ENCODE measurements around the gene CNTNAP5.

GRCh38 chr2:120687986-120688400 is 47.7 kb upstream of the GLI2 start:
- PRO-cap: no peak

GRCh38 chr2:120737493-120738399 is 2.1 kb downstream of the GLI2 start:
- PRO-cap: unidirectional peak, minus-strand start at chr2:120737661

- PRO-cap: no peak
Measured at GRCh38 chr2:120758130-120758811, 22.6 kb downstream of the GLI2 start.

DNA sequence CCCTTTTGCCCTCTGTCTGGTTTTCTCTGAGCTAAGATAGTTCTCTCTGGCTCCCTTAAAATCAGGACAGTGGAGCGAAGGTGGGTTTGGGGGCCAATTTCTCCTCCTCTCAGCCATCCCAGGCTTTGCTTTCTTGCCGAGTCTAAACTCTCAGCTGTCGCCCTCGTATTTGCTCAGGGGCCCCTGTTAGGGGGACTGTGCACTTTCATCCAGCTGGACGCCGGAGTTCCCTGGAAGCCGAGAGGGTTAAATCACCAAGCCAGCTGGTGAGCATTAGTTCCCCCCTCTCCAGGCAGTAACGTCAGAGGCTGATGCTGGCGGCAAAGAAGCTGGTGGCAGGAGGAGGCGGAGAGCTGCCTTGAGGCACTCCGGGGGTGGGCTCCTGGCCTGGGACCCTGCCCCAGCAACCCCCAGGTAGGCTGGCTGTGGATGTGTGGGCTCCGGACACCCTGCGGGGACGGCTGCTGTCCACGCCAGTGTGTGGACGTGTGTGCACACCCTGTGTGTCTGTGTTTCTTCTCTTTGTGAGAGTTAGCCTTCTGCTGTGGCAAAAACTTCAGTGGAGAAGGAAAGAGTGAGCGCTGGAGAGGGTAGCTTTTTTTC is 84.6 kb downstream of the GLI2 start:
- PRO-cap: unidirectional peak, plus-strand start at position 304 of the sequence

DNA sequence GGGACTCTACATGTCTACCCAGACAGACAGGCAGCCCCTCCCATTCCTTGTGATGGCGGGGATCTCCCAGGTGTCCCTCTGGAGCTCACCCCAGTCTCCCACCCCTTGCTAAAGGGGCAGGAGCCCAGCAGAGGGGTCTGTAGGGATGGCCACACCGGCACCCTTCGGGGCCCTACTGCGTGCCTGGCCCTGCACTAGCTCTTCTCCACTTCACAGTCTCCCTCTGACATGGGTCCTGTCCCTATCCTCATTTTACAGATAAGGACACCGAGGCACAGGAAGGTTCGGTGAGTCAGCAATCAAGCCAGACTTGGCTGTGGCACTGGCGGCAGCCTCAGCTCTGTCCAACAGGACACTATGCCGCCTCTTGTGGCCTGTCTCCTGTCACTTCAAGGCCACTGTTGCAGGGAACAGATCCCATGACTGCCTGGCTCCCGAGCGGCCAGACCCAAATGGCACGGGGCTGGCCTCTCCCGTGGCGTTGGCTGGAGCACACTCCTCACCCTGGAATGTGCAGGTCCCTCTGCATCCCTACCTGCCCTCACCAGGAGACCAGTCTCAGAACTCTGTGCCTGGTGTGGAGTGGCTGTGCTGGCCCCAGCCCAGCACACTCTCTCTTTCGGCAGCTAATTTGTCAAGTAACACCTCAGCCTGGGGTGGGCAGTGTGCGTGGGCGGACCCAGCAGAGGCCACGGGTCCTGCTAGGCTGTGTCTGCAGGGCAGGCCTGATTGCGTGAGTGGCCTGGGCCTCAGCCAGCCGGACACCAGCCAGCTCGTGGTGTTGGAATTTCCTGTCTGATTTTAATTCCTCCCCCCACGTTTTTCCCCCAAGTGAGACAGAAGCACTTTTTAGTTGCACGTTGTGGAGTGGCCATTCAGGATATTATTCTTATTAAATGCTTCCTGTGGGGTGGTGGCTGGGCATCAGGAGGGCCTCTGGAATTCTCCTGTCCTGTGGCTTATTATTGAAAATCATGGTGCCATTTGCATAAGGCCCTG is 179.2 kb downstream of the GLI2 start:
- PRO-cap: no peak

- PRO-cap: no peak
Measured at GRCh38 chr2:121273166-121273672, 11.8 kb downstream of the TFCP2L1 start.

GRCh38 chr2:121293428-121293823 is 8.4 kb upstream of the TFCP2L1 start:
- PRO-cap: no peak

DNA sequence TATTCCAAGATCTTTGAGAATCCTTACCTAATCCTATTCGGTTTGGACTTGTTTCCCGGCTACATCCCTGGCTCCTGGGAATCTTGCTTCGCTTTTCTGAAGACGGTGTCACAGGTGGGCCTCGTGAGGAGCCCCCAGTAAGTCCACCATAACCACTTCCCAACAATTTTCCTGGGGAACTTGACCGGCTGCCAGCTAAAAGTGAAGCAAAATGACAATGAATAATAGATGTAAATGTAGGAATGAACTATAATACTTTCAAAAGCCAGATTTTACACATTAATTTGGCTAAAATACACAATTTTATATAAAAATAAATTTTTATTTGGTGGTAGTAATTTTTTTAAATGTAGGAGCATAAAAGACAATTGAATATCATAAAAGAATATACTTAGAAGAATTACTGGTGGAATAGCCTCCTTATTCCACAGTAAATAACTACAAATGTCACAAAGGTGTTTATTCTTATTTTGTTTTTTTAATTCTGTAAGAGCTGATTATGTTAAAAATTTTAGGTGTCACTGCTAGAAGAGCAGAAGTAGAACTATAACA is 140.2 kb upstream of the TFCP2L1 start:
- PRO-cap: no peak

DNA sequence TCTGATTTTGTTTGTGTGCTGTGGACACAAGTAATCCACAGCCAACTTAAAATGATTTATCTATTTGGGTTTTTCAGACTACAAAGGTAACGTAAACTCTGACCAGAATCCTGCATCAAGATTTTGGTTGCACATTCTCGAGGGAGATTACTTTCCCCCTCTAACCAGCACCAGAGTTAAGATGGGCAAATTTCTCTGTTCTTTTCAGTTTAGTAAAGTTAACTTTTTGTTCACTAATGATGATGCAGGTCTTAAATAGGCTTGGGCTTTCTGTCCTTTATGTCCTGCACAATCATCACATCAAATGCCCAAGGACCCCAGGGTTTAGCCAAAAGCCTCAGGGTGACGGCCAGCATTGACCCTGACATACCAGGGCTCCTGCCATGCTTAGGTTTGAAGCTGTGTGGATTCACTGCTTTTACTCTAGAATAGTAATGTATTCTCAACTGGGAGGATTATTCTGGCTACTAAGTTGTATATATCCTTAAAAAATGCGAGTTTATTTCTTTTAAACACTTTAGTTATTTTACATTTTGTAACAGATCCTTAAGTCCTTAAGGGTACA is 152.6 kb upstream of the TFCP2L1 start:
- PRO-cap: no peak

GRCh38 chr2:121591270-121591803 is 57.9 kb downstream of the CLASP1 start:
- PRO-cap: no peak

DNA sequence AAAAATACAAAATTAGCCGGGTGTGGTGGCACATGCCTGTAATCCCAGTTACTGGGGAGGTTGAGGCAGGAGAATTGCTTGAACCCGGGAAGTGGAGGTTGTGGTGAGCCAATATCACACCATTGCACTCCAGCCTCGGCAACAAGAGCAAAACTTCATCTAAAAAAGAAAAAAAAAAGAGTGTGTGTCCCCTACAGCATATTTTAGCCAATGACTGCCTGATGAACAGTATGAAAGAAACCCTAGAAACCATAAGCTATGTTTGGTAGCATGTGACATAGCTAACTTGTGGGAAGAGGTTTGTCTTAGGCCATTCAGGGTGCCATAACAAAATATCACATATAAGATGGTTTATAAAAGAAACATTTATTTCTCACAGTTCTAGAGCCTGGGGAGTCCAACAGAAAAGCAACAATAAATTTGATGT is 891.4 kb upstream of the CNTNAP5 start:
- PRO-cap: no peak

DNA sequence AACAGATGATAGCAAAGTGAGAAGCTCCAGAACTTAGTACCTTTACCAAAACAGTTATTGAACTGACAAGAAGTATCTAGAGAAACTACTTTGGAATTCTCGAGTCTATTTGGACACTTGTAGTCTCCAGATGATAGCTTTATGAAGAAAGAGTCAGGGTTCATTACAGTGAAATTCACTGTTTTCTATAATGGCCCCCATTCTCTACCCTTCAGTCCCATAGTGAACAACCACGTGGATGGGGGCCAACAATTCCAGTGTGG is 695.0 kb upstream of the CNTNAP5 start:
- PRO-cap: no peak

- PRO-cap: no peak
Measured at GRCh38 chr2:123659462-123659877, 365.6 kb upstream of the CNTNAP5 start.

DNA sequence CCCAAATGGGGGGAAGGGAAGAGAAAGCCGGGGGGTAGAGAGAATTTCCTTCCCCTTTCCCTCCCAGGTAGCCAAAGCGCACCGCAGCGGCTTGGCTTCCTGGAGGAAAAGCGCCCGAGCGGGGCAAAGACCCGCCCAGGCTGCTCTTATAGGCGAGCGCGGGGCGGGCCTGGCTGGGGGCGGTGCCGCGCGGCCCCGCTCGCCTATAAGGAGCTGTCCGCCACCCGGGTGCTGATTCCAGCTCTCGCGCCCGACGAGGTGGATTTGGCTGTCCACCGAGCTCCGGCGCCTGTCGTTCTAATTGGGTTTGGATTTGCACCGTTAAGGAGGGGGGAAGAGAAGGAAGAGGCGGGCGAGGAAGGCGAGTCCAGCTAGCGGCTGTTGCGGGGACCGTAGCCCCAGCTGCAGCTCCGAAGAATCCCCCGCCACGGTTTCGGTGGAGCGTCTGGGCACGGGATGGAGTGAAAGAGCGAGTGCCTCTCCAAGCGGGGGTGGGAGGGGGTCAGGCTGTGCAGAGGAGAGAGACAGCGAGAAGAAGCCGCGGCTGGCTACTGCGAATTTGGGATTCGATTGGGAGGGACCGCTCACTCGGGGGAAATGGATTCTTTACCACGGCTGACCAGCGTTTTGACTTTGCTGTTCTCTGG is at the start of gene CNTNAP5:
CNTNAP5 (plus strand) TSS at position 234 of the 647 bp plus-strand sequence.
- PRO-cap: no peak

- PRO-cap: no peak
Measured at GRCh38 chr2:126595365-126595760, 60.6 kb upstream of the GYPC start.

- PRO-cap: no peak
Measured at GRCh38 chr2:126680754-126681014, 24.7 kb downstream of the GYPC start.

DNA sequence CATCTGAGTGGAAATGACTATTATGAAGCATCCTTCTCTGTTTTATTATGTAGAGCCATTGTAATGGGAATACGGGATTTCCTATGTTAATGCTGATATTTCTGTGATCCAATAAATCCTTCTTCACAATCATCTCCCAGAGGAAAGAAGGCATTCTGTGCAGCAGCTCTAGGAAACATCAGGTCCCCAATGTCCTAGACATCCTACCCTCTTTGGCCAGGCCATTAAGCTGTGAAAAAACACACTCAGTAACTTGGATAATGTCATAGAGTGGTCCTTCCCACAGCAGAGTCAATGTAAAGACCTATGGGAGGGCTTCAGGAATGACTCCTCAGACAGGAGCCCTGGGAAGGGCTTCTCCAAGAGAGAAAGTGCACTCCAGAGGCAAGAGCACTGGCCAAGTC is 32.9 kb downstream of the GYPC start:
- PRO-cap: no peak

DNA sequence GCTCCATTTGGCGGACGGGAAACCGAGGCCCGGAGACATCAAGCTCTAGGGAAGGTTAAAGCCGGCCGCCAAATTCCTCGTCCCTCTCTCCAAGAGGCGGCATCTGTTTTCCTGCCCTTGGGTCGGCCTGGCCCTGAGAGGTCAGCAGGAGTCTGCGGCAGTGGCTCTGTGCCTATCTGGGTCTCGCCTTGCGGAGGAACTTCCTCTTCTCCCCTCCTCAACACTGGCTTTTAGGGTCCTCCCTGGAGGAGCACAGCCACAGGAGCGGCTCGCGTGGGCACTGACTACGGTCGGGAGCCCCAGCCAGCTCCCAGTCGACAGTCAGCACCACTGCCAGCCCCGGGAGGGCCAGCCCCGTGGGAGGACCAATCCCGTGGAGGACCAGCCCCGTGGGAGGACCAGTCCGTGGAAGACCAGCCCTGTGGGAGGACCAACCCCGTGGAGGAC is 72.6 kb downstream of the TEX51 start:
- PRO-cap: no peak

DNA sequence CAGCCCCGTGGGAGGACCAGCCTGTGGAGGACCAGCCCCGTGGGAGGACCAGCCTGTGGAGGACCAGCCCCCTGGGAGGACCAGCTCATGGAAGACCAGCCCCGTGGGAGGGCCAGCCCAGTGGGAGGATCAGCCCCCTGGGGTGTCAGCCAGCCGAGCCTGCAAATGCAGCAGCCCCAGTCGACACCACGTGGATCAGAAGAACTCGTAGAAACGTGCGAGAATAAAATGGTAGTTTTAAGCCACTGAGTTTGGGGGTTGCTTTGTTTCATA is 72.9 kb downstream of the TEX51 start:
- PRO-cap: no peak

DNA sequence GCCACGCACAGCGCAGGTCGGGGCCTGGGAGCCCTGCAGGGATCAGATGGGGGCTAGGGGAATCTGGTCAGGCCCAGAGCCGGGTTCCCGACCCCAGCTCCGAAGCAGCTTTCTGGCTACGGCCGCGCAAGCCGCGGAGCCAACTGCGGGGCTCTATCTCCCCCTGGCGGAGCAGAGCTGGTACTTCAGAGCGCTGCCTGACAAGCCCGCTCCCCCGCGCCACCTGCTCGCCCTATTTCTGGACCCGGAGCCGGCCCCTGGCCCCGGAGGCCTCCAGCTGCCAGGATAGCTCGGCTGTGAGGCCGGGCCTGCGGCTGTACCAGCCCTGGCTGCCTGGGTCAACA is 73.3 kb downstream of the TEX51 start:
- PRO-cap: no peak

Data from progenitor cell of endocrine pancreas (in vitro differentiated cells).